ENCODE measurements around the genes SLC25A27, MEP1A and ADGRF1.

DNA sequence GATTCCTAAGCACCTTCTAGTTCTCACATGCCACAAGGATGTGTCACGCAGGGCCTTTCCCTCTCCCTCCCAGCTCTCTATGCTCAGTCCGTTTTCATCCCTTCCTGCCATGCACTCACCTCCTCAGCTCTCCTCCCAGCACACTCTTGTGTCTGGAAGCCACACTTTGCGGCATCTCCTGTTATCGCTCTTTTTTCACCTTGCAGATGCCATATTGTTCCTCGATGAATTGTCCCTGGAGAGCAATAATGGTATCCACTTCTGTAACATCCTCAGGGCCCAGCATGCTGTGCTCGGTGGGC is 263.5 kb downstream of the CDC5L start:
- PRO-cap, 2 experiments: no peak in any of the 2 experiments

GRCh38 chr6:44977059-44977532 is 351.0 kb upstream of the RUNX2 start:
- PRO-cap, 2 experiments: no peak in any of the 2 experiments

GRCh38 chr6:45326261-45327339 is 1.5 kb upstream of the RUNX2 start:
- PRO-cap, 2 experiments: no peak in any of the 2 experiments

GRCh38 chr6:45495827-45496288 is 118.1 kb upstream of the SUPT3H start:
- PRO-cap, 2 experiments: no peak in any of the 2 experiments

DNA sequence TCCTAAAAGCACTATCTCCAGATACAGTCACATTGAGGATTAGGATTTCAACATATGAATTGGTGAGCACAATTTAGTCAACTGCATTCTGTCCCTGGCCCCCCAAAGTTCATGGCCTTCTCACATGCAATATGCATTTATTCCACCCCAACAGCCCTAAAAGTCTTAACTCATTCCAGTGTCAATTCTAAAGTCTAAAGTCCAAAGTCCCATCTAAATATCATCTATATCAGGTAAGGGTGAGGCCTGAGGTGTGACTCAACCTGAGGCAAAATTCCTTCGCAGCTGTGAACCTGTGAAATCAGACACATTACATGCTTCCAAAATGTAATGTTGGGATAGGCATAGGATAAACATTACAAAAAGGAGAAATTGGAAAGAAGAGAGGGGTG is 27.8 kb downstream of the CLIC5 start:
- PRO-cap, 2 experiments: no peak in any of the 2 experiments

GRCh38 chr6:46379189-46379634 is 112.0 kb downstream of the RCAN2 start:
- PRO-cap, 2 experiments: no peak in any of the 2 experiments

GRCh38 chr6:46393417-46394223 is 97.6 kb downstream of the RCAN2 start:
- PRO-cap, 2 experiments: no peak in any of the 2 experiments

GRCh38 chr6:46506141-46506600 is 14.9 kb upstream of the RCAN2 start:
- PRO-cap, 2 experiments: no peak in any of the 2 experiments

- PRO-cap, 2 experiments: no peak in any of the 2 experiments
Measured at GRCh38 chr6:46513533-46513947, 22.3 kb upstream of the RCAN2 start.

GRCh38 chr6:46648828-46649279 is 3.8 kb downstream of the CYP39A1 start:
- PRO-cap, 2 experiments: no peak in any of the 2 experiments

DNA sequence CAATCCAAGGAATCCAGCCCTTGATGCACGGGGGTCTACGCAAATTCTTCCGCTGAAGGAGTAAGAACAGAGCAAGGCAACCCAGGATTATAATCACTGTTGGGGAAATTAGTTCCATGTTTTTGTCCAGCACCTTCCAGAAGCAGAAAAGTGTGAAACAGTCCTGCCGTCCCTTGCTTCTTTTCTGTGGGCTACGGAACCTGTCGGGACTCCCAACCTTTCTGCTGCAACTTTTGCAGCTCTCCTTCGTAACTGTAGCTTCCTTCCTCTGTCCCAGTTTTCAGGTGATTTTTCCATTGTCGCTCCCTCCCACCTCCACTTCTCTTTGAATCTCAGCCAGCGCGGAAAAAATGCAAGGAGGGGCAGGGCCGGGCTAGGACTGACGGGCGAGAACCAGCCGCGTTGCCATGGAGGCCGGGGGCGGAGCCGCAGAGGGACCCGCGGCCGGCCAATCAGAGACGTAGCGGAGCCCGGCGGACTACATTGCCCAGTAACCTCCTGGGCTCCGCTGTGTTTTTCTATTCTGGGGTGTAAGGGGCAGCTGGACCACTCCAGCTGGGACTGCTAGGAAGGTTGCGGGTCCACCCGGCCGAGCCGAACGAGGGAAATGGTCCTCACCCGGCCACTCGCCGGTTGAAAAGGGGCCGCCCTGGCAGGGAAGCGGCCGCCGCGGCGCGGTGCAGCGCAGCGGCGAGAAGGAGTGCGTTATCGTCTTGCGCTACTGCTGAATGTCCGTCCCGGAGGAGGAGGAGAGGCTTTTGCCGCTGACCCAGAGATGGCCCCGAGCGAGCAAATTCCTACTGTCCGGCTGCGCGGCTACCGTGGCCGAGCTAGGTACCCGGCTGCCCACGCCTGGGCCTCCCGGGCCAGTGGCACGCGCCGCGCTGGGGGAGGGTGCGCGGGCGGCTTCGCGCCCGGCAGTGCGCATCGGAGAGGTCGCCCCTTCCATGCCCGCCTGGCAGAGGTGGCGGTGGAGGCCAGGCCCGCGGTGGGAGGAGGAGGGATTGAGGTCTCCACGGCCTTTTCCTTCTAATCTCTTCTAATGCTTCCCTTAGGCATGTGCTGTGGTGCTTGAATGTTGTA is at the start of gene SLC25A27:
Gene SLC25A27, plus strand, starts transcription at position 511 of the 1,083 bp plus-strand sequence.
- PRO-cap, 2 experiments: no peak in any of the 2 experiments

GRCh38 chr6:46793193-46793653 is at the start of gene MEP1A:
Gene MEP1A (plus strand): TSS chr6:46793389.
- PRO-cap, 2 experiments: no peak in any of the 2 experiments

GRCh38 chr6:46918475-46919341 is 3.0 kb downstream of the ADGRF5 start:
- PRO-cap, 2 experiments: no peak in any of the 2 experiments

GRCh38 chr6:46935570-46936439 is 14.1 kb upstream of the ADGRF5 start:
- PRO-cap, 2 experiments: no peak in any of the 2 experiments

DNA sequence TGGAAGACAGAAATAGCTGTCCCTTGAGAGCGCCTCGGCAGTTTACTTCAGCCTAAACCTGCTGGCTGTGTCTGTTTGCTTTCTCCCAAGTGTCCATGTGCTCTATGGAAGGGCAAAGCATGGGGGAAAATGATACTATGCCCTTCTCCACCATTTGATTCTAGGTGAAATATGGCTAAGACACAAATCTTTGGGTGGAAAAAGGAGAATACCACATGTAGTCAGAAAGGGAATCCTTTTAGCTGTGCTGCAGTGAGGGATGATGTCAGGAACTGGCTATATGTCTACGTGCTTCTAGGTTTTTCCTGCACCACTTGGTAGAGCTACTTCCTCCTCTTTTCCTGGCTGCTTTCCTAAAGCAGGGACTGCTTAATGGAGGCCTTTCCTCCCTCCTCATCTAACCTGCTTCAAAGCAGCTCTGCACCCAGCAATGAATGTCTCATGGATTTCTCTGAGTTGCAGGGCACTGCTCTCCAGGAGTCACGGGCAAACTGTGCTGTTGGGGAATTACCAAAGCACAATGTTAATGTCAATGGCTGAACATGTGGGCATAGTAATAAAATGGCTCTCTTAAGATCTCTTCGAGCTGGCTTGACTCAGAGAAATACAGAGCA is 29.7 kb upstream of the ADGRF5 start:
- PRO-cap, 2 experiments: no peak in any of the 2 experiments

DNA sequence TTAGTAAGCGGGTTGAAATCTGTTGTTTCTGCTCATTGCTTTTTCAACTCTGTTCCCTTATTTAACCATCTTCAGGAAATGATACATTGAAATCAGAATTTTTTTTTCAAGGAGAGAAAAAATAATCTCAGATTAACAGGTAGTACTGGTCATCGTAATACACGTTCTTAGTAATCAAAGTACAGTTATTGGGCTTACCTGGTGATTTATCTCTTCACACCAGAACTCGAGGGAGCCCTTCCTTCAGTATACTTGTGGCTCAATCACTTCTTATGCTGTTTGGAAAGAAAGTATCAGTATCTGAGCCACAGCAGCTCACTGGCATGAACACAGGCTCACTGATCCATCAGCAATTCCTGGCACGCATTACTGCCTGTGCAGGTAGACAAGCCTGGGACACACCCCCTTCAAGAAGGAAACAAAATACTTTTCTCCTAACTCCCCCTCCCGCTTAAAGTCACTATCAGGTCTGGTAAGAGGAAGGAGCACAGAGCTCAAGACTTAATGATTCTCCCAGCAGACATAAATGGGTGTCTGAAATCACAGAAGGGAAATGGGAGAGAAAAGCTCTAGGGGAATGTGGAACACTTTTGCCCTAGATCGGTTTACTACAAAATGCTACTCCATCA is at the start of gene ADGRF1:
Gene ADGRF1, minus strand, starts transcription at position 340 of the 629 bp plus-strand sequence.
- PRO-cap, 2 experiments: no peak in any of the 2 experiments

- PRO-cap, 2 experiments: no peak in any of the 2 experiments
Measured at GRCh38 chr6:47117116-47117832, 75.1 kb upstream of the ADGRF1 start.

GRCh38 chr6:47132480-47132831 is 90.3 kb upstream of the ADGRF1 start:
- PRO-cap, 2 experiments: no peak in any of the 2 experiments

DNA sequence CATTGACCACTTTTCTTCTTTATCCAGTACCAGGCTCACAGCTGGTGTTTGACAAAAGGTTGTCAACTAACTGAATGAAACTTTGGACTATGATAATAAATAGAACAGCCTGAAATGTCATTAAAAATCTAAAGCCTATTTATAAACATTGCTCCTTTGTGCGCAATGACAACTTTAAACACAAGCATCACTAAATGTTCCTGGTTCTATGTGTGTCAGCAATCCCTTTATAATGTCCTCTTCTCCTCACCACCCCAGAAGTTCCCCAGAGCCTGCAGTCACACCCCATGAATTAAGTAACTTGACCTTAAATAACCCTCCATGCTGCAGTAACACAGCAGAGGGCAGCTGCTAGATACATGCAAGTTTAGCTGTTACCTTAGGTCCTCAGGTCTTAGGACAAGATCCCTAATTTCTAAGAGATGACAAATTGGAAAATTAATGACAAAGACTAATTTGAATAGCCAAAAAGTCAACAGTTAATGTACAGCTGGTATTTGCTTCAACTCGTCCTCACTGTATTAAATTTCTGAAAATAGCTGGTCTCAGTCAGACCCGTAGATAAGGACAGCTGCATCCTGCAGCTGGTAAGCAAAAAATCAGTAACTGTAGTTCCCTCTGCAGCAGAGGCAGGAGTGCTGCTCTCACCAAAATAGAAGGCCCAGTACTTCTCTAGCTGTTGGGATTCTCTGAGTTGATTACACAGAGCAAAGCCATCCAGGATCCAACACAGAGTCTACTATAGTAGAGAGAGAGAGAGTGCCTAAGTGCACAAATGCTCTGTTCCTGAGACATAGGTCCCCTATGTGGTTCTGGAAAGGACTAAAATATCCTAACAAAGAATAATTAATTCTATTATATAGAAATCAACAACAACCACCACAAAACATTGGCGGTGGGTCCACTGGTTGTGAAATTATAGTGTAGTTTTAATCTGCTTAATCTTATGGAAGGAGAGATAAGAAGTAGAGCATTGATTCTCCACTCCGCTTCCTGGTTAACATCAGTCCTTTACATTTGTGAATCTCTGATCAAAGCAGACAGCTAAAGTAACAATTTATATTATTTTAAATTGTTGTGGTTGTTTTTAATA is 62.3 kb downstream of the TNFRSF21 start:
- PRO-cap, 2 experiments: no peak in any of the 2 experiments

DNA sequence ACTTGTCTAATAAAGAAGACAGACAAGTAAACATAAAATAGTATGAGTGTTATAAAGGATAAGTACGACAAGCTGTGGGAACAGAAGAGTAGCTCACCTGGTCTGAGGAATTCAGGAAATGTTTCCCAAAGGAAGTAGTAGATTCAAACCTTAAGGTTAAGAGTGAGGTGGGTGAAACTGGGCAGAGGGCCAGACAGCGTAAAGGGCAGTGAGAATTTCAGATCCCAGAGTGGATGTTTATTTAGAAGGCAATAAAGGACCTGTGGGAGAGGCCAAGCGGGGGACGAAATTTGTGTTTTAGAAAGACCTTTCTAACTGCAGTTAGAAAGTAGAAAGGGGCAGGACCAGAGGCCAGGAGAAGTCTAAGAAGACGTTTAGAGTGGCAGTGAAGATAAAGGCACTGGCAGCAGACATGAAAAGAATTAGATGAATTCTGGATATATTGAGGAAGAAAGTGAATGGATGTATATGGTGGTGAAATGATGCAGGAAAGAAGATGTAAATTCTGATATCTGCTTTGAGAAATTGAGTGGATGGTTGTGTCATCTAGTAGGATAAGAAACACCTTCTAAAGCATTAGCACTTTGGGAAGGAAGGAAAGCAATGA is 72.1 kb upstream of the CD2AP start:
- PRO-cap, 2 experiments: no peak in any of the 2 experiments

All from monocyte (primary cell).